Natural killer cell (primary cell): Measurements from ENCODE around the gene NAMPT.

DNA sequence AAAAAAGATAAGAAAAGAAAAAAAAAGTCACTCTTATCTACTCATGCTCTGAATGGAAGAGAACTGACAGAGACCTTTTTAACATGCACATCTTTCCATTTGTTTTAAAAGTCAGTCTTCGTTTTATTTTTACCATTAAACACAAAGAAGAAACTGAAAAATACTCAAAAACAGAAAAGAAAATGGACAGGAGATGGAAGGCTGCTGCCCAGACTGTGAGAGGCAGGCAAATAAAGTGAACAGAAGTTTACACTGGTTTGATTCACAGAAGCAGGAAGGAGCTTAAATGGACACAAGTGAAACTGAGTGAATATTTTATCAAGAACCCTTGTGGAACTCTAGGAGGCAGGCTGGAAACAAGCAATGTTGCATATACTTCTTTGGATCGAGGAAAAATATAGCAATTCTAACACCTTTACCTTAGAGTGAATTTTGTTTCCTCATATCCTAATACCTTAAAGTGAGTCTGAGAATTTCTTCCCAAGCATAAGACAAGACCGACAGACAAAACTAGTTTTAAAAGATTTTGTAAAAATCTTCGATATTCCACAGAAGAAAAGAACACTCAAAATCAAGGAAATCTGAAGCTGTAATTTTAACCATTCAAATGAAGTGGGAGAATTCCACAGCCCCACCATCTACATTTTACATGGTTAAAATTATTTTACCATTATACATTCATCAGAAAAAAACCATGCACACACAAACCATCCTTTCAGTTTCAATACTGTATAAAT is 32.2 kb downstream of the PSMC2 start:
- PRO-cap: no peak

DNA sequence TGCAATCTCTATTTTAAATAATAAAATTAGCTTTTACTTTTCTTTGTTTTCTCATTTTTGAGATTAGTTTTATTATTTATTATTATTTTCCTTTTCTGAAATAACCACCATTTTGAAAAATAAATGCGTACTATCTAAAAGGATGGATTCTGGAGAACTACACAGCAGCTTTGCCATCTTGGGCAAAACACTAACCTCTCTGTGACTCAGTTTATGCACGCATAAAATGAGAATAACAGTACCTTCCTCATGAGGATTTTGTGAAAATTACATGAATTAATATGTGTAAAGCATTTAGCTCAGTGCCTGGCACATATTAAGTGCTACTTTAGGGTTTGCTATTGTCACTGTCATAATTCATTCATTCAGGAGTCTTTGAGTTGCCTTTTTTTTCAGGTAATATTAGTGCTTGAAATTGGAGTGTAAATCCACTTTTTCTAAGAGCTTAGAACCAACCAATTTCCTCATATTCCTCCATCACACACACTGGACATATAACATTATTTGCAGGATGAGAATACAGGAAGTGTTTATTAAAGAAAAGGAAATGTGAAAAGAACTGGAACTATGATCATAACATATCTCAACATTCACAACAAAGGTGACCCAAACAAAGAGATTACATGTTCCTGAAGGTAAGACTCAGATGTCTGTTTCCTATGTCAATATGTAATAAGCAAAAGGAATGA is 8.9 kb downstream of the RELN start:
- PRO-cap: no peak

GRCh38 chr7:103990370-103990800 is 927 bp upstream of the RELN start:
- PRO-cap: no peak

DNA sequence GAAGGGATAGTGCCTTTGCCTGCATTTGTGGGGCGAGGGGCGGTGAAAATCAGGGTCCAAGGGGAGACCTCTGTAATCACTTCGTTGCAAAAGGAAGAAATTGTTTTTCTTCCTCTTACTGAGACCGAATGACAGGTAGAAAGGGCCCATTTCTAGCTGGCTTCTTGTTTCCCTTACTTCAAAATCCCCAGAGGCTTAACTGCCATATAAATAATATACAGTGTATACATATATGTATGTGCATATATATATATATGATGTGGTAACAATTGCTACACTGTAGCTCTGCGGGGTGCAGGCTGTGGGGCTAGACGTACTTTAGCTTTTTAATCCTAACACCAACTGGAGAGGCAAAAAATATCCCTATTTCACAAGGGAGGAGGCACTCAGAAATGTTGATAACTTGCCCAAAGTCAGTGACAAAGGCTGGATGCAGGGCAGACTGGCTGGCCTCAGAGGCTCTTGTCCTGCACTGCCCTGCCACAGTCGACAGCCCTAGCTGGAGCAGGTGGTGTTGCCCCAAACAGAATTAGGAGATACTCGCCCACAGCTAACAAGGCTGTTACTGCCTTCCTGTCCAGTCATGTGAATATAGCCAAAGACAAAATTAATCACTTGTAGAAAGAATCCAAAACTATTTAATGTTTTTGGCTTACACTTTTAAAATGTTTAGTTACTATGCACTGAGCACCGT is 1.5 kb upstream of the RELN start:
- PRO-cap: no peak

GRCh38 chr7:104956988-104957458 is 57.0 kb upstream of the KMT2E start:
- PRO-cap: bidirectional peak, plus-strand start at chr7:104957350, minus-strand start at chr7:104957192

DNA sequence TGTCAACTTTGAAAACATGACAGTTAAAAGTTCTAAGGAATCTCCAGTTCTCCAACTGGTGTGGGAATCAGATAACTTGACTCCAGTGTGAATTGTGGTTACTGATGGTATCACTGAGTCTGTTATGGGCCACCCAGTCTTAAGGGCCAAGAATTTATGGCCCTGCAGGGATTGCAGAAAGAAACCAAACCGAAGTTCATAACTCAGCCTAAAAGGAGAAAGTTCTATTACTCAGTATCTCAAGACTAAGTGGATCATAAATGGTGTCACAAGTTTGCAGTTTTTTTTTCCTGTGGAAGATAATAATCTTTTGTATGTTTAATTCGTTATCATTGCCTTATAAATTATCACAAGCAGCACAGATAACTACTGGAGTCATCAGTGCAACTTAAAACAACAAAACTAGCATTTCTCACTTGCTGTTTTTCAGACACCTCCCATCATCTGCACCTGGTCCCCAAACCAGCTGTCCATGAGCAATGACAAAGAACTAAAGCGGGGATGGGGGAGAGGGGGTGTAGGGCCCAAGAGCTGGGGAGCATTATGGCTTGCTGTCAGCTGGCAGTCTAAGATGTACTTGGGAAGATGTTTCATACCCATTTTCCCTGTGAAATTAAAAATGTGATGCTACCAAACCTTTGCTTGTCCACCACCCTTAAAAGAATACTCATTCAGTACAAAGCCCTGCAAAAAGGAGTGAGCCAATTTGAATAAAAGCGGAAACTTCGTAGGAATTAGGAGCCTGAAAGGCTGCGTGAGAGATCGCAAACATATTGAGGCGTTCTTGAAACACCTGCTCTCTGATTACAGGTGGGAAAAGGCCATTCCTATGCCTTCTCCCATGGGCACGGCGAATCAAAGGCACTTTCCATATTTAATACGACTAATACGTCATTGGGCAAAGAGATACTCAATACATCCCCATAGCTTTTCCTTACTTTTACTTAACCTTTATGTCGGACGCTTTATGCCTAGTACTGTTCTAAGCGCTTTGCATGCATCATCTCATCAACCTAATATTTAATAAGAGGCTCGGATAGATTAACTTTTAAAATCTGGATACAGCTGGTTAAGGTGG is 31.2 kb upstream of the KMT2E start:
- PRO-cap: no peak

GRCh38 chr7:105081440-105081964 is 67.5 kb downstream of the KMT2E start:
- PRO-cap: no peak

- PRO-cap: no peak
These were observed 81.7 kb downstream of the KMT2E start for GRCh38 chr7:105095687-105096152.

DNA sequence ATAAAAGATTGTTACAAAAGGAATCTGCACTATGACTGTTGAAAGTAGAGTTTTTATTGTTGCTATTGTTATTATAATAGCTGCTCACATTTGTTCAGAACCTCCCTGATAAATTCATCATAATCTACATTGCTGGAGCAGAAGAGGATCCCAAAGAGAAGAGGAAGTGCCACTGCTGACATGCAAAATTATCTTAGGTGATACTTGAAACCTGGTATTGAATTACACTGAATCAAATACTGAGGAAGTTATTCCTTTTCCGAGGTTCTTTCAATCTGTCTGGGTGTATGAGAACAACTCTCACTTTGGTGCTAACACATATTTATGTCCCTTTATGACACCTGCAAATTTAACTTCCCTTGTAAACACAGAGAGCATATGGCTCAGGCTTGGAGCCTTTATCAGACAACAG is 131.5 kb downstream of the SRPK2 start:
- PRO-cap: no peak

DNA sequence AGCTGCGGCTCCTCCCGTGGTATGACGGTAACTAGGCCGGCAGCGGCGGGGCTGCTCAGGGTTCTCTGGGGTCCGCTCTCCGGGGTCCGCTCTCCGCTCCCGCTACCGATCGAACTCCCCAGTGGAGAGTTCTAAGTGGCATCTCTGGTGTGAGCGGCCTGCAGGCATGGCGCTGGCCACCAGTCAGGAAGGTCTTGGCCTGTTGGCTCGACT is 1.9 kb upstream of the EFCAB10 start:
- PRO-cap: no peak

DNA sequence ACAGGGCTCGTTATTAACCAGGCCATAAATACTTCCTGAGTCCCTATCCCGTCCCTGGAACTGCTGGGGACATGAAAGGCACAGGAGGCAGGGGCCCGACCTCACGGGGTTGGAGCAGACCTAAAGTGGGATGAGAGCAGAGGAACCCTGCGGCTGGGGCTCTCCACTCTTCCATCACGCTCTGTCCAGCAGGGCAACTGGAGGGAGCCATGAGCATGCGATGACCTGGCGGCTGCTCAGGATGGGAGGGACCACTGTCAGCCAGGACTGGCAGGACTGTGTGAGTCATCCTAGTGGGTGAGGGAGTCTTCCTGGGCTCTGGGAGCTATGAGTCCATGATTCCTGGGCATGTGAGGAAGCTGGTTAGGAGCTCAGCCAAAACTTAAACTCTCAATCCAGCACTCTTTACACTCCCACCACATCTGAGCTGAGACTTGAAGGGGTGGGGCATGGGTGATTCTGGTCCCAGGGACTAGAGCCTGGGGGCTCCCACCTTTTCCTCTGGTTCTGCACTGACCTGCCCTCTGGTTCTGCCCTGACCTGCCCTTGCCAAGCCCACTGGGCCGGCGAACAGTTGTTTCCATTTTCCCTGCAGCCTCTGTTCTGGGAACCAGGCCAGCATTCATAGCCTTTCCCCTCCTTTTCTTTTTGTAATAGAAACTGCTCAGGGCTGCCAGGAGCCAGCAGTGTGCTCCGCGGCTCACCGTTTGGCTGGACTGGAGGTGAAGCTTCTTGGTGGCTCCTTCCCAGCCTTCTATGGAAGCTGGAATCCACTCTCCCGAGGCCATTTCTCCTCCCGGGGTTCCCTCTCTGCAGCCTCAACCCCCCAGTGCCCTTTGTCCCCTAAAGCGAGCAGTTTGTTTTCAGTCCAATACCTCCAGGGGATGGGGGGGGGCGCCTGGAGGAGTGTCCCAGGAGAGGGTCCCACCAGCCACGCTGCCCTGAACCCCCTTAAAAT is 47.0 kb downstream of the SYPL1 start:
- PRO-cap: no peak

GRCh38 chr7:106176340-106177186 is 64.5 kb upstream of the SYPL1 start:
- PRO-cap: no peak

DNA sequence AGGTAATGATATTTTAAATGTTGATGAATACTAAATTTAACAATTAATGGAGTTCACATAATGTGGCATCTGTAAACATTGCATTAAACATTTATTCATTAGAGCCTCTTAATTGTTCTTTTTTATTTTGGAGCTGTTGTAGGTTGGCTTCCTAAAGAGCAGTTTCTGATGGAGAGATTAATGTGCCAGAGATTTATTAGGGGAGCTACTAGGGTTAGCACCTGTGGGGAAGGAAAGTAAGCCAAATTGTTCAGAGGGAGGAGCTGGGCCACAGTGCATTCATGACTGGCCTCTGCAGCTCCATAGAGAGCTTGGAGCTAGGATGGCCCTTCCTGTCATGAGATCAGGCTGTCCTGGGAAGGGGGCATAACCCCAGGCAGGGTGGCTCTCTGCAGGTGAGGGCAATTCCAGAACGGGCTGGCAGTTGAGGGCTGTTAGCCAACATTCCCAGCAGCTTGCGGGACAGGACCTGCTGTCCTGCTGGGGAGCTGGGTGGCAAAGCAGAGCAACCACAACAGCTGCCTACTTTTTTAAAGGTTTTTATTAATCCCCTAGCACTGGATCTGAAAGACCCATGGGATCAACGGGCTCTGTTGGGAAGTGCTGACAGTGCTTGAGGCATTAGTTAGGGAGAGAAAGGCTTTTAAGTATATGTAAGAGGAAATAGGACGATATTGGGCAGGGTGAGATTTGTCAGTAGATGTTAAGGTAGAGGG is 78.0 kb downstream of the NAMPT start:
- PRO-cap: no peak

- PRO-cap: no peak
These were observed 65.5 kb downstream of the NAMPT start for GRCh38 chr7:106219267-106219757.

- PRO-cap: no peak
These were observed 3.1 kb downstream of the NAMPT start for GRCh38 chr7:106281773-106282076.

DNA sequence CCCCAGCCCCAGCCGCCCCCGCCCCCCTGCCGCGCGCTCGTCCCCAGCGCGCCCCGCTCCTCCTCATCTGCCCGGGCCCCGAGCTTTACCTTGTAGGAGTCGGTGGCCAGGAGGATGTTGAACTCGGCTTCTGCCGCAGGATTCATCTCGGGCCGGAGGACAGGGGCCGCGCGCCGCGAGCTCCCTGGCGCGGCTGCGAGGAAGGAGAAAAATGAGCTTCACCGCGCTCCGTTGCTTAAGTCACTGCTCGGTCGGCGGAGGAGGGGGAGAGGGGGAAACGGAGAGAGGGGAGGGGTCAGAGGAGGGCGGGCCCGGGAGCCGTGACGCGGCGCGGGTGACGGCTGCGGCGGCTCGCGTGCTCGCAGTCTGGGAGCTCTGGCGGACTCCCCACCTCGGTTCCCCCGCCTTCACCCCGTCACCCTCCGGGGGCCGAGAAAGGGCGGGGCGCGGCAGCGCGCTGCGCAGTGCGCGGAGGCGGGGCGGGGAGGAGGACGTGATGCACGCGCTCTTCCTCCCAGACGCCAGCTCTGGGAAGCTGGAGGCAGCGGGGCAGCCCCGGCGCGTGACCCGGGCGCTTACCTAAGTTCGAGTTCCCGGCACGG is at the start of gene NAMPT:
NAMPT (minus strand) TSS at position 245 of the 602 bp plus-strand sequence.
- PRO-cap: bidirectional peak, plus-strand start at position 470 of the sequence, minus-strand start at position 212 of the sequence

DNA sequence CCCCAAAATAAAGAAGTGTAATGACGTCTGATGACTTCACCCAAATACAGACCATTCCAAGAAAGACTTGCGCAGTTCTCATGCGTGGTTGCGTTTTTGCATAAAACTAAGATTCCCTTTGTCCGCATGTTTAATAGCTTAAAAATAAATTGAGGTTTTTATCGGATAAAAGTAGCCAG is 1.0 kb upstream of the NAMPT start:
- PRO-cap: no peak

- PRO-cap: no peak
These were observed 2.9 kb upstream of the NAMPT start for GRCh38 chr7:106287713-106288051.

DNA sequence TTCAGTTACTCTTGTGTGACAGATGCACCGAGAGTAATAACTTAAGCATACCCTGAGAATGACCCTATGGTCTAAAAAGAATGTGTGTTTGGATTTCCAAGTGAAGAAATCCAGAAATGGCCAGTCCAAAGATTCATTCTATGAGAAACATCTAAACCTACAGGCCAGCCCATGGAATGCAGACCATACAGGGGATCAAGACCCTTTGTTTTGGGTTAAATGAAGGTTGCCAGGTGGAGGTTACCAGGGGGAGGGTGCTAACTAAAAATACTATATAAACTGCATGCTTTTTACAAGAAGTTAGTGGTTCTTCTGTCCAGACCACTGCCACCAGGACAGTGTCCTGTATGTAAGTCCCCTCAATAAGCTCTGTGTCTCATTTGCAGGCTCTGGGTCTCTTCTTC is 134.0 kb upstream of the NAMPT start:
- PRO-cap: no peak

GRCh38 chr7:106448764-106449686 is 164.2 kb upstream of the NAMPT start:
- PRO-cap: no peak